Hematopoietic multipotent progenitor cell (in vitro differentiated cells): ENCODE measurements around the gene IFIH1.

GRCh38 chr2:161165348-161166406 is 5.4 kb downstream of the TANK start:
- CAGE, long polyA plus RNA: no peak

- CAGE, long polyA plus RNA: no peak
Observed at GRCh38 chr2:161278360-161279604, 29.4 kb upstream of the PSMD14 start.

- CAGE, long polyA plus RNA: no peak
Observed at GRCh38 chr2:161326648-161327285, 18.5 kb downstream of the PSMD14 start.

DNA sequence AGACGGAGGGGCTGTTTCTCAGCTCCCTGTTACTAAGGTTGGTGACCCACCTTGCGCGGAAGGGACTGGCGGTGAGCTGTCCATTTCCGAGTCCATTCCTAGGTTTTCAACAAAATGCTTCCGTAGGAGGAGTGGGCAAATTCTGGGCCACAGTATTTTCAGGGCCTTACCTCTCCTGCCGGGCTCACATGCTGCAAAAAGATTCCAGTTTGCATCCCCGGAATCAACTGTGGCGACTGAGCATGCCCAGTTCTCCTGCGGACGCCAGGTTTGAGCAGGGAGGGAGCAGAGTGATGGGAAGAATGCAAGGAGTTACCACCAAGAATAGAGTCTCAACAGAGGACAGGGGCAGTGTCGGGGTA is 1.3 kb downstream of the SLC4A10 start:
- CAGE, long polyA plus RNA: no peak

DNA sequence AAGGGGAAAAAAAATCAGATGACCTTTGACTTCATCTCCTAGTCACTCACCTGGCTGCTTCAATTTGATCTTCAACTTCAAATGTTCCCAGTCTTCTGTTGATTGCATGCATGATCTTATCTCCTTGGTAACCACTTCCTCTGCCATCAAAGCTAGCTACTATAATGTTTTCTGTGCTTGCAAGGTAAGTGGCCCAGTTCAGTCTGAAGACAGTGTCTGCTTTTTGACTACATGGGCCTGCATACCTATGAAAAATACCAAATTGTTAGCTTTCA is 62.3 kb downstream of the DPP4 start:
- CAGE, long polyA plus RNA: no peak

DNA sequence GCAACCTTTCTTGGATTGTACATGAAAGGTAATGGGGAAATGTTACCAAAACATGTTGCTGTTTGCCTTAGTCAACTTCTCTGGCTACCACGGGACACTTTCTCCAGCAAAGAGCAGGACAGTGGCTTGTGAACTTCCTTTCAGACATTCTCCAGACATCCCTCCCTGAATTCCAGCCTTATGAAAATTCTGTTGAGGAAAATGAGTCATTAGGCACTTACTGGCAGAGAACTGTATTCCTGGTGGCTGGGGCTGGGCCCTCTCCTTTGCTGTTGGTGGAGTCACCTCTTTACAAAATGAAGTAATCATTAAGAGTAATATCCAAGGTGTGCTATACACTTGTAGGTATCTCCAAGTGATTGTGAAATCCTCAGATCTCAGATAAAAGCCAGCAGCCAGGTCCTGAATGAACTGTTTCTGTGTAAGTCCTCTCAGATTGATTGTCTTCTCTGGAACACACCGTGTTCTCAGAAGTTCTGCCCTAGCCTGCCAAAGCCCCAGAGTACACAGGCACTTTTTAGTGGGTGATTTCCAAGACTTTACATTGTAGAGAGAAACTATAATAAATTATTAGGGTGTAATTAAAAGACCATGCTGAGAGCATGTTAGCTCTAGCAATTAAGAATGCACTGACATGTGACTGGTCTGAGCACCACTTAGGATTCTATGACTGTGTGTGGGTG is 1.4 kb upstream of the FAP start:
- CAGE, long polyA plus RNA: no peak

- CAGE, long polyA plus RNA: start-site peak on the minus strand at chr2:162318658-162318715, 2,097 reads; start-site peak on the plus strand at chr2:162318763-162318843, 76 reads; start-site peak on the minus strand at chr2:162318810-162318913, 140 reads
Observed at GRCh38 chr2:162318372-162318962, at the start of gene IFIH1. TSS of gene IFIH1 (minus strand) at chr2:162318684.

- CAGE, long polyA plus RNA: no peak
Observed at GRCh38 chr2:162582245-162582821, 238.4 kb downstream of the GCA start.

DNA sequence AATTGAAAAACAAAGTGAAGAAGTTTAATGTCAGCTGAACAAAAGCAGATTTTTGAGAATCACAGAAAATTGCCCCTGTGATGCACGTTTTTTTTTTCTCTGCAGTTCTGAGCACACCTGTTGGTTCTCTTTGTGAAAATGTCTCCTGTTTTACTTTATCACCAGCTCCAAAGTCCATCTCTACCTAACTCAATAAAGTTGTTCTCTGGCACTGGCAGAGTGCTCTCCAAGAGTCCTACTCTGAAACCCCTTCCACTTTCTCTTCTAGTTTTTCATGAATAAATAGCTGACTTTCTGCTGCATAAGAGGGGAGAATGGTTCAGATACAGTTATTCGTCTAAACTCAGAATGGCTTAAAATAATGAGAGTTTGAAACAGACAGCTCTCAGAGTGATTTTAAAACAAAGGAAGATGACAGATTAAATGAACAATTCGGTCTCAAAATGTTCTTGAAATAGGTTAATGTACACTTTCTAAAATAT is 126.3 kb downstream of the KCNH7 start:
- CAGE, long polyA plus RNA: no peak

- CAGE, long polyA plus RNA: no peak
Observed at GRCh38 chr2:163693337-163693724, 42.5 kb downstream of the FIGN start.

- CAGE, long polyA plus RNA: no peak
Observed at GRCh38 chr2:163736529-163737252, 883 bp upstream of the FIGN start.

DNA sequence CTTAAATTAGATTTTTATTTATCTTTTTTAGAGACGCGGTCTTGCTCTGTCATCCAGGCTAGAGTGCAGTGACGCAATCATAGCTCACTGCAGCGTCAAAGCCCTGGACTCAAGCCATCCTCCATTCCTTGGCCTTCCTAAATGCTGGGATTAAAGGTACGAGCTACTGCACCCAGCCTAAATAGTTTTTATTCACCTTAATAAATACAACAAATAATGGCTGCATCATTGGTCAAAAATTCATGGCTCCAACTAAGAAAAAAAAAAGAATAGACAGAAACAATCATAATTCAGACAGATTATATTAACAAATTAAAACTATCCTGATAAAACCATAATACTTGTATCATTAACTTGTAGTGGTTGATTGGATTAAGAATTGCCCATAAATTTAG is 415.8 kb upstream of the FIGN start:
- CAGE, long polyA plus RNA: no peak

GRCh38 chr2:164564160-164564474 is 57.2 kb downstream of the GRB14 start:
- CAGE, long polyA plus RNA: no peak

DNA sequence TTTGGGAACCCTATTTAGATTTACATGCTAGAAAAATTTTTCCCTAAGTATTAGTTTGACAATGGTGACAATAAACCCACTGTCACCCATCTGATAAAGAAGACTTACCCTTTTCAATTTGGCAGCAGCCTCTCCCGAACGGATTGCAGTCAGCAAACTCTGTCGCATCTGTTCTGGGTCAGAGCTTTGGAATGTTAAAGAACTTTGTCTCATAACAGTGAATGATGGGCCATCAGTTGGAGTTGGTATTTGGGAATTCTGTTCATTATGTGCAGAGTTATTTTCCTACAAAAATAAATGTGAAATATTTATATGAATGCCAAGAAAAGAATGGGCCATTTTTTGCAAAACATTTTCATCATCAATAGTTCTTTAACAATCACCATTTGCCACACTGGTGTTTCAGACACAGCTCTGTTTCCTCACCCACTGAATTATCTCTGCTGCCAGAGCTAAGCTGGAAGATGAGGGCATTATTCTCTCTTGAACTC is 70.9 kb upstream of the GRB14 start:
- CAGE, long polyA plus RNA: no peak

GRCh38 chr2:164711291-164711596 is 90.0 kb upstream of the GRB14 start:
- CAGE, long polyA plus RNA: no peak

- CAGE, long polyA plus RNA: no peak
Observed at GRCh38 chr2:164742758-164743348, 98.8 kb downstream of the COBLL1 start.

- CAGE, long polyA plus RNA: no peak
Observed at GRCh38 chr2:164754132-164755212, 87.2 kb downstream of the COBLL1 start.

DNA sequence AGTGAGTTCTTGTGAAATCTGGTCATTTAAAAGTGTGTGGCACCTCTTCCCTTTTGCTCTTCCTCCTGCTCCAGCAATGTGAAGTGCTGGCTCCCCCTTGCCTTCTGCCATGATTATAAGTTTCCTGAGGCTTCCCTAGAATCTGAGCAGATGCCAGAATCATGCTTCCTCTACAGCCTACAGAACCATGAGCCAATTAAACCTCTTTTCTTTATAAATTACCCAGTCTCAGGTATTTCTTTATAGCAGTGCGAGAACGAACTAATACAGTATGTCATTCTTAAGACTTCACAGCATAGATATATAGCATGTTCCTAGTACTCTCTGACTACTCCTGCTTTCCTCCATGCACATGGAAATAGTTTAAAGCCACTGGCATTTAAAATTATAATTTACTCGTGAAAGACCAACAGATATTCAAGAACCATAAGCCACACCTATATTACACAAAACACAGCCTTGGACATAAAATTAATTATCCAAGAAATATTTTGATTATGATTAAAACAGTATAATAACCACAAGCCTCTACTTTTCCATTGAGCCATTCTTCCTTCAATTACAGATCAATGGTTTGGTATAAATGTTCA is 75.1 kb downstream of the COBLL1 start:
- CAGE, long polyA plus RNA: no peak

- CAGE, long polyA plus RNA: no peak
Observed at GRCh38 chr2:165084102-165084301, 119.8 kb downstream of the SCN3A start.

DNA sequence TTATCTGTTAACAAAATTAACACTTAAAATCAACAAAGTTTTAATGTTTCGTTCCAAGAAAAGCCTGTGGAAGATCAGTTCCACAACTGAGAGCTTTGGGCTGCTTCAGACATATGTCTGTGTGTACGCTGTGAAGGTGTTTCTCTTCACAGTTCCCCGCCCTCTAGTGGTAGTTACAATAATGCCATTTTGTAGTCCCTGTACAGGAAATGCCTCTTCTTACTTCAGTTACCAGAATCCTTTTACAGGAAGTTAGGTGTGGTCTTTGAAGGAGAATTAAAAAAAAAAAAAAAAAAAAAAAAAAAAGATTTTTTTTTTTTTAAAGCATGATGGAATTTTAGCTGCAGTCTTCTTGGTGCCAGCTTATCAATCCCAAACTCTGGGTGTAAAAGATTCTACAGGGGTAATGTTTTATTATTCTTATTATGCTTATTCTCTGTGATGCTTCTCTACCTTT is 54.5 kb downstream of the SCN2A start:
- CAGE, long polyA plus RNA: no peak